ENCODE measurements around a stretch of chr6.

DNA sequence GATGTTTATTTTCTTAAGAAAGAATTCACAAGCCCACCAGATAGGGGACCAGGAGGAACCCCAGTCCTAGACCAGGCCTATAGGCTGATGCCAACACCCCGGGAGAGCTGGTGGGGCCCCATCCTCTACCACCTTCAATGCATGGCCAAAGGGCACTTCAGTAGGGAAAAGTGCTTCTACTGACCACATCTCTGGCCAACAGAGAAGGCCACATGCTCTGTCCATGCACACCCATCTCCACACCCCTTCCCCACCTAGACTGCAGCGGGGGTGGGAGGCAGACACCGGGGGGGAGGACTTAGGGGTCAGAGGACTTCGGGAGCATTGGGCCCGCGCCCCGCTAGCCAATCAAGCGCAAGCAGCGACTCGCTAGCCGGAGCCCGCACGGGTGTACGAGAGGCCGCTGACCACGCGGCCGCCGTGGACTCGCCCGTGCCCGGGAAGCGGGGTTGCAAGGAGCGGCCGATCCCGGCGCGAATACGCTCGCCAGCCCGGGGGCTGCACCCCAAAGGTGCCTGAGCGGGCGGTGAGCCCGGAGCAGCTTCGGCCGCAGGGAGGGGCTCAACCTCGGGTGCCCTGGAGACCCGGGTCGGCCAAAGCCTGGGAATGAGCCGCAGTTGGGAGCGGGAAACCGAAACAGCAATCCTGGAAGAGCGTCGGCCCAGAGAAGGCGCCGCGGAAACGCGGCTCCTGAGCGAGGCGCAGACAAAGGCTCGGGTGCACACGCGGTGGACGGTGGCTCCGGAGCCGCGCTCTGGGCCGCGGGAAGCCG is 2.8 kb downstream of the PDE10A start:
- PRO-cap, 3 experiments = peak in 3 of 3 experiments; most common plus-strand start position 708 of the sequence (in 3); most common minus-strand start position 689 of the sequence (in 1)
- RAMPAGE, long total RNA, 4 experiments = no peak in any of the 4 experiments
- RRBS = 7% methylated on average over 31 of the region's 61 CpGs

DNA sequence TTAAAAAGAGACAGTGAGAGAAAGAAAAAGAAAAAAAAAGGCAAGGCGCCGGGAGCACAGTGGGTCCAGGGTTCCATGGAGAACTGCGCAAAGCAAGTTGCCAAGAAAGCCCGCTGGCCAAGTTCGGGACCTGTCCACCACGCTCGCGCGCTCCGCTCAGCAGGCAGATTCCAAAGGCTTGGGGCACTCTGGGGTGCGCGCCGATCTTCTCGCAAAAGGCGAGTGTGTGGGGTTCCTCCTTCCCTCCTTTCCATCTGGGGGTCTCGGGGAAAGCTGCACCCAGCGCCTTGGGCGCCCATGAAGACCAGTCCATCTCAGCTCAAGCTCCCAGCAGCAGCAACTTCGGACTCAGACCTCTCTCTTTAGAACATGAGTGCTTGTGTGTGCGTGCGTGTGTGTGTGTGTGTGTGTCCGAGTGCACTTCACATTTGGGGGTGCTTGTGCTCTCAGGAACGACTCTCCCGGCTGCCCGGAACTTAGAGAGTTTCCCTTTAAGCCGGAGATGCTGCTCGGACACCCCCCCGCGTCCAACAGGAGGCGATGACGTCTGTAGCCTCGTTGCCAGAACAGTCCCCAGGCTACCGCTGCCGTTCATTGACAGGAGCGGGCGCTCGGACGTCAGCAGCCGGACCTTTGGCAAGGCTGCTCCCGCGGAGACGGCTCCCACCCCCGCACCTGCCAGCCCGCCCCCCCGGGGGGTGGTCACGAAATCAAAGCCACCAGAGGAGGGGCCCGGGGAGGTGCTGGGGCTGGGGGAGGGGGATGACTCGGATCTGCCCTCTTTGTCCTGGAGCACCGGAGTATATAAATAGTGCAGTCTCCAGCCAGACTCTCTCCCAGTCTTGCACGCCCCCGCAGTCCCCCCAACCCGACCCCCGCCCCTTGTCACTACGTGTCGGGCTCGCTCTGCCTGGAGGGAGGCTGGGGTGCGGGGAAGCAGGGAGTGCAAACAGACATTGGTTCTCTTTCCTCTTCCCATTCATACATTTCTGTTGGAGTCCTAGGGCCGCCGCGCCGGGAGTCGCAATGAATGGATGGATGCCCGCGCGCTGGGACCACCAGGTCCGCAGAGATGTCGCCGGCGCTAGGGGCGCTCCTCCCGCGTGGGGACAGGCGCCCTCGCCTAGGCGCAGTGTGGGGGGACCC is 179.7 kb downstream of the TBXT start:
- PRO-cap, 3 experiments = peak in 3 of 3 experiments; most common plus-strand start position 594 of the sequence (in 2); most common minus-strand start position 350 of the sequence (in 1)
- RAMPAGE, long total RNA, 4 experiments = start-site peak on the minus strand in 2 of 4 experiments, centred at positions 420 to 494 of the sequence, 22 to 54 reads per replicate
- RRBS = 2% methylated on average over 18 of the region's 75 CpGs

GRCh38 chr6:165988732-165990022 is 178.5 kb downstream of the TBXT start:
- PRO-cap, 3 experiments = peak in 1 of 3 experiments; most common plus-strand start chr6:165989012 (in 1); most common minus-strand start chr6:165989022 (in 1)
- RAMPAGE, long total RNA, 4 experiments = no peak in any of the 4 experiments
- RRBS = 3% methylated on average over 6 of the region's 49 CpGs

GRCh38 chr6:166005150-166005942 is 162.3 kb downstream of the TBXT start:
- PRO-cap, 3 experiments = peak in 3 of 3 experiments; most common plus-strand start chr6:166005485 (in 3); most common minus-strand start chr6:166005515 (in 1)
- RAMPAGE, long total RNA, 4 experiments = no peak in any of the 4 experiments
- RRBS = 3% methylated on average over 5 of the region's 30 CpGs

GRCh38 chr6:166005943-166006545 is 161.6 kb downstream of the TBXT start:
- PRO-cap, 3 experiments = peak in 2 of 3 experiments; most common plus-strand start chr6:166006319 (in 1); most common minus-strand start chr6:166006102 (in 2)
- RAMPAGE, long total RNA, 4 experiments = no peak in any of the 4 experiments
- RRBS = no CpG with 5 or more reads among the region's 40 CpGs

DNA sequence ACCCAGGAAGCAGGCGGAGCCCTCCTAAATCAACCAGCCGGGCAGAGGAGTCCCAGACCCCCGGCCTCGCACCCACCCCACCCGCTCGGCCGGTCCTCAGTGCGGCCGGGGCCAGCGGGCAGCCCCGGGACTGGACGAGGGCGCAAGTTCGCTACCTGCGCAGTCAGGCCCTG is 195 bp downstream of the SFT2D1 start:
- PRO-cap, 3 experiments = no peak in any of the 3 experiments
- RAMPAGE, long total RNA, 4 experiments = no peak in any of the 4 experiments
- RRBS = no CpG with 5 or more reads among the region's 15 CpGs

DNA sequence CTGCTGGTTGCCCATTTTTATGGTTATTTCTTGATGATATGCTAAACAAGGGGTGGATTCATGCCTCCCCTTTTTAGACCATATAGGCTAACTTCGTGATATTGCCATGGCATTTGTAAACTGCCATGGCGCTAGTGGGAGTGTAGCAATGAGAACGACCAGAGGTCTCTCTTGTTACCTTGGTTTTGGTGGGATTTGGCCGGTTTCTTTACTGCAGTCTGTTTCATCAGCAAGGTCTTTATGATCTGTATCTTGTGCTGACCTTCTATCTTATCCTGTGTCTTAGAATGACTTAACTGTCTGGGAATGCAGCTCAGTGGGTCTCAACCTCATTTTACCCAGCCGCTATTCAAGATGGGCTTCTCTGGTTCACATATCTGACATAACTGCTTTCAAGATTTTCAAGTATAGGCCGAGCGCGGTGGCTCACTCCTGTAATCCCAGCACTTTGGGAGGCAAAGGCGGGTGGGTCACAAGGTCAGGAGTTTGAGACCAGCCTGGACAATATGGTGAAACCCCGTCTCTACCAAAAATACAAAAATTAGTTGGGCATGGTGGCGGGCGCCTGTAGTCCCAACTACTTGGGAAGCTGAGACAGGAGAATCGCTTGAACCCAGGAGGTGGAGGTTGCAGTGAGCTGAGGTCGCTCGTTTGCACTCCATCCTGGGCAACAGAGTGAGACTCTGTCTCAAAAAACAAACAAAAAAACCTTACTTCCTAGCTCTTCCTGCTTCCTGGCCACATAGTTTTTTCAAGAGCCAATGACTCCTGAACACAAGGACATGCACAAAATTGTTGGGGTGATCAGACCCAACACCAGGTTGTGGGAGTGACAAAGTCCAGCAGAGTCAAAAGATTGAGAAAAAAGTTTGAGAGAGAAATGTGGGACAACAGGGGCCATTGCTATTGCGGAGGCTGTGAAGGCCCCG is 2.1 kb upstream of the SFT2D1 start:
- PRO-cap, 3 experiments = no peak in any of the 3 experiments
- RAMPAGE, long total RNA, 4 experiments = no peak in any of the 4 experiments
- RRBS = no CpG with 5 or more reads among the region's 17 CpGs

DNA sequence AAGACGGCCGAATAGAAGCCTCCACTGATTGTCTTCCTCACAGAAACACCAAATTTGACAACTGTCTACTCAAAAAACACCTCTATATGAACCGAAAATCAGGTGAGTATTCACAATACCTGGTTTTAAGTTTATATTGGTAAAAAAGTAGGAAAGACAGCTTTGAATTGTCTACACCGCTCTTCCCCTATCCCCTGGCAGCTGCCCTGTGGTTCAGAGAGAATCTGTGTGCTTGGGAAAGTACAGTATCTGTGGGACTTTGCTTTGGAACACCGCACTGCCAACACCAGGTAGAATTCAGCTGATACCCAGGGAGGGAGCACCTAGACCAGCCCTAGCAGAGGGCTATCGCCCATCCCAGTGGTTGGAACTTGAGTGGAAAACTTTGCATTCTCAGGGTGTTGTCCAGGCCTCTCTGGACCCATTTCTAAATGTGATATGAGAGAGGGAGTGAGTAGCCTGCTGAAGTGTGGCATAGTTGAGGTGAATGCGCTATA is 11.3 kb upstream of the MPC1 start:
- PRO-cap, 3 experiments = no peak in any of the 3 experiments
- RAMPAGE, long total RNA, 4 experiments = no peak in any of the 4 experiments
- RRBS = no CpG with 5 or more reads among the region's 7 CpGs

DNA sequence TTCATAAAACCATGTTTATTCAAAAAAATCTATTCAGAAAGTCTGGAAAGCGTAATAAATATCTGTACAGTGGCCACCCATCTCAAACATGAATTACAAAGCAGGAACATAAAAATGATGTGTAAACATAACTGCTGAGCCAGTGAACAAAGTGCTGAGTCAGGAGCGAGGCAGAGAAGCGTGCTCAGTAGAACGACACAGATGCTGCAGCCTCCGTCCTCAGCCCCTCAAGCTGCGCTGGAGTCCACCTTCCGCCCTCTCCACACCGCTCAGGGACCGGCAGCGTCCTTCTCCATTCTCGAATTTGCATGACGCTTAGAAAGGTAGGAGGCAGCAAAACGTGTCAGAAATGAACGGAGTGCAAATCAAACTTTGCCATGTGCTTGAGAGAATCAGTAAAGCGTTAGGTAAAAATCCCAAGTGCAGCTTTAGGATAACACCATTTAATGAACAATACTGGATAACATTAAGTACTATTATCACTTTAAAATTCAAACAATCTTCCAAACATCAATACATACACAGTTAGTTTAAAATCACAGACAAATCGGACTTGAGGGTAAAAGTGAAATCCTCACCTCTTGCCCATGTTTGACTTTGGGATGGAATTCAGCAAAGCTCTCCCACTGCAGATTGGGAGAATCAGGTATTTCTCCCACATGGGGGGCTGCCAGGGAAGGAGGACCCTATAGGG is 26.8 kb upstream of the MPC1 start:
- PRO-cap, 3 experiments = no peak in any of the 3 experiments
- RAMPAGE, long total RNA, 4 experiments = start-site peak on the minus strand in 1 of 4 experiments, centred at position 503 of the sequence, 16 reads per replicate
- RRBS = no CpG with 5 or more reads among the region's 16 CpGs

GRCh38 chr6:166512501-166512937 is 74.0 kb downstream of the RAMACL start:
- PRO-cap, 3 experiments = no peak in any of the 3 experiments
- RAMPAGE, long total RNA, 4 experiments = no peak in any of the 4 experiments
- RRBS = 82% methylated on average over 3 of the region's 7 CpGs

DNA sequence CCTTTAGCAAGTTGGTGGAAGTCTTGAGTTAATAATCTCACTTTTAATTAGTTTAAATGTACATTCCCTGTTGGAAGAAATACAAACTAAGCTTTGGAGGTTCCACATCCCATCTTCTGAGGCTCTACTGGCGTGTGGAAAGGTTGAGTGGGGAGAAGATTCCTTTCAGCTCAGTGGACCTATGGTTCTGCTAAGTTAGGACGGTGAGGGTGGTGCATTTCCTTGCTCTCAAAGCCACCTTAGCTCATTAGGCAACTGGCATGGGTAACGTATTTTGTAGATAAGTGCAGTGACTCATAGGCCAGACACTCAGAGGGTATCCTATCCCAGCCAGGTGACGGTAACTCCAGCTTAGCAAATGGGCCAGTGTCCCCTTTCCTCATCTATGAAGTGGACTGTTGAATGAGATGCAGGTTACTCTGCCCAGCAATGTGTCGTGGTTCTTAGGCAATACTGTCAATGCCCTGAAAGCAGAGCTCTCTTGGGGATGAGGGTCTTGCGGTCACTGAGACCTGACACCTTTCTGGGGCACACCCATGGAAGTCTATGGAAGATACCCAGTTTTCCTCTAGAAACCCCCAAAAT is 3.7 kb downstream of the RPS6KA2 start:
- PRO-cap, 3 experiments = no peak in any of the 3 experiments
- RAMPAGE, long total RNA, 4 experiments = no peak in any of the 4 experiments
- RRBS = no CpG with 5 or more reads among the region's 6 CpGs

DNA sequence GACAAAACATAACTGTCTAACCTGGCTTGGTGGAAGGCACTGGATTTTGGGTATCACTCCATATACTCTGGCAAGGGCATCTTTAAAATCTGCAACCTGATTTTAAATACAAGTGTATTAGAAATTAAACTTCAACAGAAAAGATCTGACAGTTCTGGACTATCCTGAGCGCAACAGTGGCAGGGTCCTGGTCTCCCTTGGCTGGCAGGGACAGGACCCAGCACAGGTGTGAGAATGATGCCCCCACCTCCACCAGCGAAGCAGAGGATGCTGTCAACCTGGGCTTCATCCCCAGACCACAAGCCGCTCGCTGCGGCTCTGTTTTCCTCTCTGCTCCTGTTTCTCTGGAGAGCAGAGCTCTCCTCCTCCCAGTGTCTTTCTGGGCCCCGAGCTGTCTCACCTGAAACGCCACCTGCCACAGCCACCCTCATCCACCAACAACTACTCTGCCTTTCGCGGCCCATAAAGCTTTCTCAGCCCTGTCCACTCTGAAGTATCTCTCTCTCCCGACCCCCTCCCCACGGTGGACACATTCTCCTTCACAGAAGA is 25.3 kb downstream of the RNASET2 start:
- PRO-cap, 3 experiments = no peak in any of the 3 experiments
- RAMPAGE, long total RNA, 4 experiments = no peak in any of the 4 experiments
- RRBS = no CpG with 5 or more reads among the region's 11 CpGs

- PRO-cap, 3 experiments = no peak in any of the 3 experiments
- RAMPAGE, long total RNA, 4 experiments = no peak in any of the 4 experiments
- RRBS = no CpG with 5 or more reads among the region's 19 CpGs
These were observed 6.9 kb upstream of the CCR6 start for GRCh38 chr6:167115856-167116568.

GRCh38 chr6:167157483-167157911 is 283 bp downstream of the GPR31 start:
- PRO-cap, 3 experiments = no peak in any of the 3 experiments
- RAMPAGE, long total RNA, 4 experiments = no peak in any of the 4 experiments
- RRBS = 94% methylated on average over 2 of the region's 17 CpGs

DNA sequence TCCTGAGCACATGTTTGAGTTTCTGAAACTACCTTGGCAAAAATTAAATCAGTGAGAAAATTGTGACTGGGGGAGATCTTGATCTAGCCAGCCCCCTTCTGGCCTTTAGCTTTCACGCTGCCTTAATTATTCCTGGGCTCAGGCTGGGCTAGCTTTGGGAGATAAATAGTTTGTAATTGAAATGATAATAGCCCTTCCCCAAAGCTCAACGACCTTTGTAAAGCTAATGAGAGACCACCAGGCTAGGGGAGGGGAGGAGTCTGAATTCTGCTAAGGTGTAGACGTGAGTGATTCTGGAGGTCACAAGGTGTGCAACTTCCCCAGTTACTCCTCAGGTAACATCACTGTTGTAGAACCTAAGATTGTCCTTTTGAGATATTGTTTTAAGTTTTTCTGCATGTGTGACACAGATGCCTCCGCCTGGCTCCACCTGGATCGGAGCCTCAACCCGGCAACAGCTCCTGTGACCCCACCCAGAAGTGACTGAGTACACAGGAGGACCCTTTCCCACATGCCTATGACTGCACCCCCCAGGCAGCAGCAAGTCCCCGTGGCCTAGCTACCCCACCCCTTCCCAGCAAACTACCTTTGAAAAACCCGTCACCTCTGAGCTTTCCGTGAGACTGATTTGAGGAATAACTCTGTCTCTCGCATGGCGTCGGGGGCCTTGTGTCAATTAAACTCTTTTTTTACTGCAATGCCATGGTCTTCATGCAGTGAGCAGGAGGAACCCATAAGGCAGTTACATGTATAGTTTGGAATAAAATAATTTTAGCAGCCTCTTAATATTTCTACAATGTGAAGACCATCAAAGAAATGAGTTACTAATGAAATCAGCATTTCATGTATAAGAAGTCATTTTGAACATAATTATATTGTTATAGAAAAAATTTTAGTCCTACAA is 5.9 kb upstream of the GPR31 start:
- PRO-cap, 3 experiments = no peak in any of the 3 experiments
- RAMPAGE, long total RNA, 4 experiments = no peak in any of the 4 experiments
- RRBS = no CpG with 5 or more reads among the region's 12 CpGs

DNA sequence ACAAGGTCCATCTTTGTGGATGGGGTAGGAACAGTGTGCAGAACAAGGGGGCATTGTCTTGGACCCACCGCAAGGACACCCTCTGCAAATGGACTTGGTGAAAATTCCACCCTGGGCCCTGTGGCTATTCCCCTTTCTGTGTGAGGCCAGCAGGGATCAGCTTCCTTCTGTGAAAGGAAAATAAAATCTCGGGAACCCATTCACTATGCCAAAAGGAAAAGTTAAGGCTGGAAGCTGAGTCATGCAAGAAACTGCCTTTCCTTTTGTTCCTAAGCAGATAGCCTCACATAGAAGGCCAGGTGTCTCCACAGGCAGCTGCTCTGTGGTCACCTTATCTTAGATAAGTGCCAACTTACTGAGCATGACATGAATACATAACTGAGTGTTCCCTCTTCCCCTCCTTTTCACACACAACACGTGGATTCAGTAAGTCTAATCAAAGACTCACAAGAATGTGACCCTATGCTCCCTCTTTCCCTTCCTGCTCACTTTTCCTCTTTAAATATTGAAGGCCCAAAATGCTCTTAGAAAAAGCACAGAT is 66.2 kb upstream of the GPR31 start:
- PRO-cap, 3 experiments = no peak in any of the 3 experiments
- RAMPAGE, long total RNA, 4 experiments = no peak in any of the 4 experiments
- RRBS = no CpG with 5 or more reads among the region's 3 CpGs

- PRO-cap, 3 experiments = no peak in any of the 3 experiments
- RAMPAGE, long total RNA, 4 experiments = no peak in any of the 4 experiments
- RRBS = no CpG with 5 or more reads among the region's 3 CpGs
These were observed 463 bp downstream of the UNC93A start for GRCh38 chr6:167291630-167291926.

DNA sequence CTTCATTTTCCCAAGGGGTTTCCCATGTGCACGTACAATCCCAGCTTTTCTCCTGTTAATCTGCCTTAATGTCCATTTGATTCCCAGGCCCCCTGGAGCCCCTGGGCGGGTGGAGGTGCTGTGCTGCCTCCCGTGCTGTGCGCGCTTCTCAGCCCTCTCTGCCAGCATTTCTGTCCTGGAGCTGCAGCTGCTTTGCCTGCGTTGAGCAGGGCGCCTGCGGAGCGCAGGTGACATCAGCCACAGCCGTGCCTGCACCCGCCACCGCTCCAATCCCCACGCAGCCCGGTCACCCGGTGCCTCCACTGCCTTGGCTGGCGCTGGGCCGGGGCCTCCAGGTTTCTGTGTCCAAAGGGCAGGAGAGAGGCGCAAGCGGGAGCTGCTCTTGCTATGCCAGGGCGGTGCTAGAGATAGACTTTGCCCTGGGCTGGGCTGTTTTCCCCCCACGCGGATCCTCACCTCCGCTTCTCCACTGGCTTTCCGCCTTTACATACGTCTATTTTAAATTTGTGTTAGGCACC is 96.4 kb downstream of the TTLL2 start:
- PRO-cap, 3 experiments = no peak in any of the 3 experiments
- RAMPAGE, long total RNA, 4 experiments = no peak in any of the 4 experiments
- RRBS = no CpG with 5 or more reads among the region's 25 CpGs

DNA sequence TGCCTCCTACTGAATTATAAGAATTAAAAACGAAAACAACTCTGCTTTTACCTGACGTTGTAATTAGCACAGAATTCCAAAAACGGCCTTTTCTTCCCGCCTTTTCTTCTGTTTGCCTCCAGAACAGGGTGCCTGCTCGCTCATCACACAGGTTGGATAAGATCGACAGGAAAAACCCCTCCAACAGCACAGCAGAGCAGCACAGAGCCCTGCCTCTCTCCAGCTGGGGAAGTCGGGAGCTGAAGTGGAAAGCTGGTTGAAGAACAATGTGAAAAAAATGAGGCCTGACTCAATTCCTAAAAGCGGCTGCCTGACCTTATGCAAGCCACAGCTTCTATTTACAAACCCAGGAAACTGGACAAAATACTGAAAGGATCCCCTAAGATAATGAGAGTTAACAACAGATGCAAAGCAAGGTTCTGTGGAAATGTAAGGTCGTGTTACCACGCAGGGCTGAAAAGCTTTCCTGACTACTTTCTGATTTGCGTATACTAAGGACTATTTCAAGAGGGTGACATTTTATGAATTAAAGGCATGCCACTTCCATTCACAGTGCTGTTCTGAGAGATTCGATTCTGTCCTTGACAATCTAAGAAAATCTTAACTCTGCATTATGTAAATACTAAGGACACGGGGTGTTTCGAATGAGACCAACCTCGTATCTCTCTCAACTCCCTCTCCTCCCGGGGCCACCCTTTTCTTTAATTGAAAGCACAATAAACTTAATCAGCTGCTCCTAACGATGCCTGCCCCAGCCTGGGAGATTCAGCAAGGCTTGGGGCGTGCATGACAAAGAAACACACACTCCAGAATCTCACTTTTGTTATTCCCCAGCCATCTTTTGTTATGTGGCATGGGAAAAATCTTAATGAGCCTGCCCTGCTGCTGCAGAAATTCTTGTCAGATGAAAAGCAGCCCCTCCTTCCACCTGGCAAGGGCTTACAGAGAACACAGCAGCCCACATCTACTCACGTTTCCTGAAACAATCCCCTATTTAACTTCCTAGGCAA is 117.1 kb downstream of the TTLL2 start:
- PRO-cap, 3 experiments = no peak in any of the 3 experiments
- RAMPAGE, long total RNA, 4 experiments = no peak in any of the 4 experiments
- RRBS = no CpG with 5 or more reads among the region's 19 CpGs

DNA sequence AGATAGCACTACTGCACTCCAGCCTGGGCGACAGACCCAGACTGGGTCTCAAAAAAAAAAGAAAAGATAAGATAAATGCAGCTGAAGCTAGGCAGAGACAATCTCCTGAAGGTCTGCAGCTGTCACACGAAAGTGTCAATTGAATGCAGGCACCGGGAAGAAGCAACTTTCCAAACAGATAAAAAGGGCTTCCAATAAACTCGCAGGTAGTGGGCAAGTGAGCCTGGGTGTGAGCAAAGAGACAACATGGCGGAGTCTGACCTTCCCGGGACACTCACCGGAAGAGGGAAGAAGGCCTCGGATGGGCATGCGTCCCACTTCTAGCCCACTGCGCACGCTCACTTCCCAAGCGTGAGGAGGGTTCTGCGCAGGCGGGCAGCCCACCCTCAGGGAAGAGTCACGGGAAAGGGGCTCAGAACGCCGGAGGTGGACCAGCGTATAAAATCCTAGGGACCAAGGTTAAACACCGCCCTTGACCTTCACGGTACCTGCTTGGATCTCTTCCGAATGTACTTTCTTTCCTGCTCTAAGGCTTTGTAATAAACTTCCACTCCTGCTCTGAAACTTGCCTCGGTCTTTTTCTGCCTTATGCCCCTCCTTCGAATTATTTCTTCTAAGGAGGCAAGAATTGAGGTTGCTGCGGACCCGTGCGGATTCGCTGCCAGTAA is 95.5 kb upstream of the AFDN start:
- PRO-cap, 3 experiments = no peak in any of the 3 experiments
- RAMPAGE, long total RNA, 4 experiments = no peak in any of the 4 experiments
- RRBS = 90% methylated on average over 3 of the region's 27 CpGs

Data from adrenal gland (tissue), 7 donors.